Right common carotid artery plus branches (tissue), 1 donor: Measurements from ENCODE around the genes ABCA10 and CPSF4L.

GRCh38 chr17:68824002-68824460 lies 131.2 kb downstream of the ABCA8 start:
- PRO-cap, result no peak

GRCh38 chr17:68840165-68840578 lies 115.0 kb downstream of the ABCA8 start:
- PRO-cap, result no peak

- PRO-cap, result no peak
Measured at GRCh38 chr17:69088441-69089342, 28.0 kb upstream of the ABCA9 start.

GRCh38 chr17:69228437-69229164 lies at the start of gene ABCA10:
TSS of gene ABCA10 (minus strand) at chr17:69228824.
- PRO-cap, result no peak

DNA sequence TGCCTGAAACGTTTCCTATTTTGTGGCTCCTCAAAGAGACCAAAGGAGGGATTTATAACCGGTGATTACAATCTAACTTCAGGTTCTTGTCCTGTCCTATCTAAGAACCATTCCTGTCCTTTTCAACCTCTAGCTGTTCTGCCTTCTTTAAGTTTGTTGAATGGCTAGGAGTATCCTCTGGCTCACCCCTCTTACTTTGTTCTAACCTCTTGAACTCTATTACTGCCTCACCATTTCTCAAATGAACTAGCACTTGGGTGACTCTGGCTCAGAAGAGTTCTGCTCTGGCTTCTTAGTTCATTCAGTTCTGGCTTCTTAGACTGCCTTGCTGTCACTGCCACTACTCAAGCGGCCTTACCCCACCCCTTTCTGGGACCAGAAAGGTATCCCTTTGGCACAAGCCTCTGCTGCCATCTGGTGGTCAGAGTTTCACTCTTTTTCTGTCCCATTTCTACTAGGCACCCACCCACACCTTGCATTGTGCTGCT lies 6.7 kb upstream of the ABCA10 start:
- PRO-cap, result no peak

- PRO-cap, result no peak
Measured at GRCh38 chr17:70175605-70176407, 6.5 kb downstream of the KCNJ2 start.

DNA sequence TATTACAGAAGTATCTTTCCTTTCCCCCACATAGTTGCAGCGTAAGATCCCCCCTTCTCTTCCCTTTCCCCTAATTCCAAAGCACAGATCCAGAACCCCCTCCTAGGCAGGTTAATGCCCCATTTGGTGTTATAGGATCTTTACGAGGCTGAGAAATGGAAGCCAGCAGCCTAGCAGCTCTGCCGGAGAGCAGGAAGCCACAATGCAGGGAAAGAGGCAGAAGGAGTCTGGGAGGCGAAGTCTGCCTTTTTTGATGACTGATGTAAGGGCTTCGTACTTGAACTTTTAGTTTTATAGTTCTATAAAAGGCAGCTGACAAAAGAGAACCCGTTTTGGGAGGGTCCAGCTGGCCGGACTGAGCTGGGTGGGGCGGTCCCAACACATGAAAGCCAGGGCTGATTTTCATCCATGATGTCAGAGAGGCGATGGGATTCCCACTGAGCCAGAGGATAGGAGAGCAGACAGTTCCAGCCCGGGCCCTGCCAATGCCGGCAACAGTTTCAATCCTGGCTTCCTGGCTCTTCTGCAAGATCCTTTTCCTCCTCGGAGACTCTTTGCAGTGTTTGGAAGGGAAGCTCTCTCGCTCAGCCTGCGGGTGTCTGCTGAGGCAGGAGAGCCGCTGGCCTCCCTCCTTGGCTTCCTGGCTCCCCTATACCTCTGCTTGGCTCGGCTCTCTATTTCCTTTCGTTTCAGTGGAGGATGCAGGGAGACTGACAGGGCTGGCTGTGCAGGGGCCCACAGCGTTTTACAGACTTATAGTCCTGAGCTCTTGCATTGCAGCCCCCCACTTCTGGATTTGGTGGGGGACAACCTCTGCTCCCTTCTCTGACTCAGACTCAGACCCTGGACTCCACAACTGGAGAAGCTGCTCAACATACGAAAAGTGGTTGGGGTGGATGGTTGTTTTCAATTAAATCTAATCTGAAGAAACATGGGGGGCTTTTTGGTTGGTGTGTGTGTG lies 145.5 kb upstream of the SOX9 start:
- PRO-cap, result unidirectional peak, plus-strand start at position 464 of the sequence

- PRO-cap, result no peak
Measured at GRCh38 chr17:72110528-72111074, 10.2 kb upstream of the SOX9 start.

- PRO-cap, result no peak
Measured at GRCh38 chr17:72182365-72183097, 61.7 kb downstream of the SOX9 start.

DNA sequence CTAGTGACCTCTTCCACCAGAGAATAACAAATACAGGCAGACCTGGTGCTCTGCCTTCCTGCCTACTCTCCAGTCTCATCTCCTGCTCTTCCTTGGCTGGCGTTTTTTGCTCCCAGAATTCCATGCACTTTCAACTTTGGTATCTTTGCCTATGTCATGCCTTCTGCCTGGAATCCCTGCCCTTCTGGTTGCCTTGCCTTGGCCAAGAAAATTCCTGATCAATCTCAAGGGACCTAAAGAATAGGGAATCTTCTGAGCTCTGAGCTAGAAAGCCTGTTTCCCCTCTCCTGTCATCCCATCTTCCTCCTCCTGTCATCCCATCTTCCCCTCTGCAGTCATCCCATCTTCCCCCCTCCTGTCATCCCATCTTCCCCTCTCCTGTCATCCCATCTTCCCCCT lies 216.4 kb downstream of the SOX9 start:
- PRO-cap, result no peak

GRCh38 chr17:72580413-72580990 lies 459.7 kb downstream of the SOX9 start:
- PRO-cap, result no peak

GRCh38 chr17:72719362-72720701 lies 372.7 kb downstream of the SLC39A11 start:
- PRO-cap, result no peak

DNA sequence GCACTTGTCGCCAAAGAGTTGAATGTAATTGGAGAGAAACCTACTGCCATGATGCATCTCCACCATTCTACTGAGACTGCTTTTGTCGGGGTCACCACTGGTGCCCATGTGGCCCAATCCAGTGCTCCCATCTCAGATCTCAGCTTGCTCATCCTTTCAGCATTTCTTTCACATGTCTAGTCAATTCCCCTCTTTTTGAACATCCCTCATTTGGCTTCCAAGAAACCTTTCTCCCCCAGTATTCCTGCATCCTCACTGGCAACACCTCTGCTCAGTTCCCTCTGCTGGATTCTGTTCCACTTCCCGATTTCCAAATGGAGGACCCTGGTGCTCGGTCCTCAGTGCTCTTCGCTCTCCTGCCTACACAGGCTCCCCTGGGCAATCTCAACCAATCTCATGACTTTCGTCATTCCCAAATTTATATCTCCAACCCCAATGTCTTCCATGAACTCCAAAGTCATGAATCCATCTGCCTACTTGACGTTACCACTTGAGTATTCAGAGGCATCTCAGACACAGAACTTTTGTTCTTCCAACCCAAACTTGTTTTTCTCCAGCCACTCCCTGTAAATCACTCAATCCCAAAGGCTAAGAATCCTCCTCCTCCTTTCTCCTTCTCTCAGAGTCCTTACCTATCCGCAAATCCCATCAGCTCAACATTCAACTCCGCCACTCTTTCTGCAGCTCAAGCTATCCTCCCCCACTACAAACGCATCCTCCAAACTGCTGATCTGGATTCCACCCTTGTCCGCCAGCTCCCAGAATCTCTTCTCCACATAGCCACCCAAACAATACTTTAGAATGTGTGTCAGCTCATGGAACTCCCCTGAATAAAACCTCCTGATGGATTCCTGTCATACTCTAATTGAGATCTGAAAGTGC lies 206.4 kb downstream of the SLC39A11 start:
- PRO-cap, result no peak

DNA sequence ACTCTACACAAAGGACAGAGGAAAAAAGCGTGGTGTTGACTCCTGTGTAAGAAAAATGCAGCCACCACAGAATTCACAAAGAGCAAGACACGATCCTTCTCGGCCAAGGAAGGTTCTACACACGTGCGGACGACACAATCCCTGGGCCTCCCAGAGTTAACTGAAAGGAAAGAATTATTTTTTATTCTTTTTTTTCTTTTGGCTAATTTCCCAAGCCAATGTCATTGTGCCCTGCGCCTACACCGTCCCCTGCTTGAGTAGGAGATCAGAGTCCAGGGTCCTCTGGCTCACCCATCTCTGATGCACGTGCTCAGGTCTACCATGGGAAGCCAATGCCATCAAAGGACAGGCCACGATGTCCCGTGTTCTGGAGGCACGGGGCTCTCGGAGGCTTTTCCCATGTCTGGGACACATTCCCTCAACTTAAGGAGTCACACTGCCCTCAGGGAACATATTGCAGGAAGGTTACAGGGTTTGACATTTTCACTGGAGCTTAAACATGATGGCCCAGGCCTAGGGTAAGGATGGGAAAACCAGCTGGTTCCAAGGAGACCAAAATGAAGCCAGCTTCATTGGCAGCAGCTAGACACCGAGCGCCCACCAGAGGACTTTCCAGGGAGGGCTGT lies 123.7 kb downstream of the SLC39A11 start:
- PRO-cap, result no peak

GRCh38 chr17:73091381-73092404 lies 795 bp downstream of the SLC39A11 start:
- PRO-cap, result no peak

- PRO-cap, result no peak
Measured at GRCh38 chr17:73205107-73206449, 12.7 kb downstream of the COG1 start.

DNA sequence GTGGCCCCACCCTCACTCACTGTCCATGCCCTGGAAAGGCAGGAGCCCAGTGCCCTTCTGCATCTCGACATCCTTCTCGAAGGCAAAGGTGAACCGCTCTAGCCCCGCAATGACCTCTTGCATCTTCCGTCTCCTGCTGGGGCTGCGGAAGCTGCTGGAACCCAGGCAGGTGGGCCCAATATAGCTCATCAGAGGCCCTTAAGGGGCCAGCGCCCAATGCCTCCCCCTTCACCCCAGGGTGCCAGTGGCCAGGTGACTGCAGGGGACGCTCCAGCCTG lies at the start of gene CPSF4L:
Gene CPSF4L, minus strand, starts transcription at position 185 of the 278 bp plus-strand sequence.
- PRO-cap, result no peak

GRCh38 chr17:73361205-73361703 lies 49.5 kb upstream of the CDC42EP4 start:
- PRO-cap, result no peak

DNA sequence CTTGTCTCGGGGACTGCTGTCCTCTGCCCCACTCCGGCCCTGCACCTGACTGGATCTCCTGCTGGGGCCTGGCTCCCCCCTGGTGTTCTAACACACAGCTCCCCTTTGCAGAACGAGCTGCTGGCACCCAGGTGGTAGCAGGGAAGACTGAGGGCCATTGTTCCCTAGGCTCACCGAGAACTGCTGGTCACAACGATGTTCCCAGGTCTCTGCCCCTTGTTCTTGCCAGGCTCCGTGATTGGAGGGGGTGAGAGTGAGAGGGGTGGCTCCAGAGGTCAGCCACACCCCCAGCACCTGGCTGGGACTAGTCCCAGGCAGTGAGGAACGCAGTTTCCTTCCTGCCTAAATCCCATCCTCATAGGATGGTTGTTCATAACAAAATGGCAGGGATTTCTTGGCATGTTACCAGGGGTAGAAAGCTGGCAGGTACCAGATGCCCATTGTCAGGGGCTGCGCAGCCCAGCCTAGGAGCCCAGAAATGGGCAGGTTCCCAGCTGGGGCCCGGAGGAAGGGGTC lies 52.1 kb upstream of the CDC42EP4 start:
- PRO-cap, result no peak

GRCh38 chr17:73480518-73481204 lies 163.6 kb downstream of the SDK2 start:
- PRO-cap, result no peak